Urinary bladder (tissue), 3 donors: Measurements from ENCODE around the genes CFAP276 and EPS8L3.

- PRO-cap: no peak
- RAMPAGE, long total RNA: no peak
These were observed 1.9 kb downstream of the GPSM2 start for GRCh38 chr1:108878673-108879033.

DNA sequence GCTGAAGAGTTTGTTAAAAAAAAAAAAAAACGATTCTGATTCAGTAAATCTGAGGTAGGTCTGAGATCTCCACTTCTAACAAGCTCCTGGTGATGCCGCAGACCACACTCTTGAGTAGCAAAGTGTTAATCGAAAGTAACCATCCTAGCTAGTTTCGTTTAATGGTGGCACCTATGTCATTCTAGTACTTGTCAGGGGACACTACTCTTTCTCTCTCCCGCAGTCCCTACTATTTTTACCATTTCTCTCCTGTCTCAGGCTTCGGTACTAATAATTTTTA lies 2.1 kb downstream of the CLCC1 start:
- PRO-cap: no peak
- RAMPAGE, long total RNA: no peak

DNA sequence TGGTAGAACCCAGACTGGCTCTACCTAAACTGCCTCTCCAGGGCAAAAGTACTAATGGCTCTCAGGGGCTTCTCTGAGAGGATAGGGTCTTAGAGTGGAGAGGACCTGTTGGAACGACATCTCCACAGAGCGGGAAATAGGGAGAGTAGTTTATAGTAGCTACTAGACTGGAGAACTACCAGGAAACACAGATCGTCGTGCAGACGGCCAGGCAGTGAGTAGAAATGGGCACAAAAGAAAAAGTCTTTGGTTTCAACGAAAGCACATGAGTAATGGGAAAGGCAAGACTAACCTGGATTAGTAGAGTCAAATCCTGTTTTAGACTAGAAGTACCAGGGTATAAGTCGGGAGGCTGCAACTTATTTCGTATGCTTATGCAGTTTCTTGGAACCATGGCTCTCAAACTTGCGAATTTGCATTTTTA lies 1.3 kb downstream of the CLCC1 start:
- PRO-cap: no peak
- RAMPAGE, long total RNA: no peak

- PRO-cap: no peak
- RAMPAGE, long total RNA: no peak
These were observed at the start of gene CFAP276 for GRCh38 chr1:109112490-109113099. TSS of gene CFAP276 (minus strand) at chr1:109112747.

DNA sequence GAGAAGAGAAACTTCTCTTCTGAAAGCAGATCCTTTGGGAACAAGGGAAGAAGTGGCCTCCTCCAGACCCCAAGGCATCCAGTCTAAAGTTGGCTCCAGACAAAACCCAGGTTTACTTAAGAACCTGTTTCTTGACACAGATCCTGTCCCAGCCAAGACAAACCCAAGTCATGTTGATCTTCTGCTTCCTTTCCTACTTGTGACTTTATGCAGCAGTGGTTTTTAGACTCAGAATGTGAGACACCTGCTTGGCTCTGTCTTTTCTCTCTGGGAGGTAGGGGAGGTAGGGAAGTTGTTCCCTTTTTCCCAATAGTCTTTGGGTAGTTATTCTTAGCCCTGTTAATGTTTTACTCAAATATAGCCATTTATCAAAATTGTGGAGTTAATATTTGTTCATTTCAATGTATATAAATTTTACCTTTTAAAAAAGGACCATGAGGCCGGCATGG lies 38.3 kb downstream of the ELAPOR1 start:
- PRO-cap: no peak
- RAMPAGE, long total RNA: no peak

- PRO-cap: no peak
- RAMPAGE, long total RNA: no peak
These were observed 32.5 kb upstream of the SARS1 start for GRCh38 chr1:109180875-109181938.

DNA sequence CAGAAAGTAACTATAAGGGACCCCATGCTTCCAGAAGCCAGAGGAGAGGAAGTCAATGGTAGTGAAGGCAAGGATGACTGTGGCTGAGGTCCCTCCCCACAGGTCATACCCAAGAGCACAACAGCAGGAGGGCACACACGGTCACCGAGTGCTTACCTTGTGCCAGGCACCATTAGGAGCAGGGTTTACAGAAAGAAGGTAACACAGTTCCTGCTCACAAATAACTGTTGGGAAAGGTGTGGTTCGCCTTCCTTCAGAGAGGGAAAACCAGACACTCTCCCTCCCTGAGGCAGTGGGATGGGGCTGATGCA lies 9.5 kb upstream of the CELSR2 start:
- PRO-cap: no peak
- RAMPAGE, long total RNA: no peak

DNA sequence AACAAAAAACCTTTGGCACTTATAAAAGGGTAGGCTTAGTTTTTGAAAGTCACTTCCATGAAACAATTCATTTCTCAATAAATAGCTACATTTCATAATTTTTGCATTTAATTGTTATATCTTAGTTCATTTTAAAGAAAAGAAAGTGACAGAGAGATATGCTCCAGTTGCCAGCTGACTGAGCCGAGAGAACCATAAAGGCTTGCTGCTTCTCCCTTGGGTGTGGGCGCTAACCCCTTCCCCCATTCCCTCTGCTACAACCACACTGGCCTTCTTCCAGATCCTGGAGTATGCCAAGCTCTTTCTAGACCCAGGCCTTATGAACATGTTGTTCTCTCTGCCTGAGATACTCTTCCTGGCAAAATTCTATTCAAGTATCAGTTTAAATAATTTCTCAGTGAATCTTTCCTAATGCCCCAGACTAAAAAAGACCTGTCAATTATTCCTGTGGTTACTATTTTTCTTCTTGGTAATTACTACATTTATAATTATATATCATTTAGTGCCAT lies 12.3 kb downstream of the SORT1 start:
- PRO-cap: no peak
- RAMPAGE, long total RNA: no peak

DNA sequence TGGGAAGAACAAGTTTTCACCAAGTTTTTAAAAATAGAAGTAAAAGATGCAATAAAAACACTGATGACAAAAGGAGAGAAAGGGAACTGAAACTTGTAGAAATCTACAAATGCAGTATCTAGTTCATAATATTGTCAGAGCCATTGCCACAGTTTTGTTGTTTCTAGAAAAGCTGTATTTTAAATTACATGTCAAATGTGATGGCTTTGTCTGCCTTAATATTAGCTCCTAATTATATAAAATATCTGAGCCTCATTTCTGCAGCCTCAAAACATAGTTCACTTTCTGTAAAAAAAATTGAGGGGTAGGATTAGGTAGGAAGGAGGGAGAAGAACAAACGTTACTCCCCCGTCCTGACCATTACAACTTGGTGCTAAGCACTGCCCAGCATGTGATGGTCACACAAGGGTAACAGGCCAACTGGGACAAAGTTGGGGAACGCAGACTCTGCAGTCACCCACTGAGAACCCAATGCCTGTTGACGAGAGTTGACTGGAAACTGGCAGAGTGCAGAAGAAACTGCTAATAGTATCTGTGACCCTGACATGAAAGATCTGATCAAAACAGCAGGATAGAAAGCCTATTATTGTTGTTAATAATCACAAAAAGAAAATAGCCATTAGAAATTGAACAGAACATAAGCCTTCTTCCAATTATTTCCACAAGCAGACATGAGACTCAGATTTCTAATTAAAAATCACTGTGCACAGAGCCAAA lies 5.7 kb downstream of the SORT1 start:
- PRO-cap: bidirectional peak, plus-strand start at position 491 of the sequence, minus-strand start at position 364 of the sequence
- RAMPAGE, long total RNA: no peak

DNA sequence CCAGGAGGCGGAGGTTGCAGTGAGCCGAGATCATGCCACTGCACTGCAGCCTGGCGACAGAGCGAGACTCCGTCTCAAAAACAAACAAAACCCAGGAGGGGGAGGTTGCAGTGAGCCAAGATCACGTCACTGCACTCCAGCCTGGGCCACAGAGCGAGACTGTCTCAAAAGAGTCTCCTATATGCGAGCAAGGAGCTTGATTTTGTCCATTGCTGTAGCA lies 1.4 kb downstream of the PSMA5 start:
- PRO-cap: no peak
- RAMPAGE, long total RNA: no peak

GRCh38 chr1:109482927-109483564 lies 659 bp upstream of the ATXN7L2 start:
- PRO-cap: no peak
- RAMPAGE, long total RNA: no peak

DNA sequence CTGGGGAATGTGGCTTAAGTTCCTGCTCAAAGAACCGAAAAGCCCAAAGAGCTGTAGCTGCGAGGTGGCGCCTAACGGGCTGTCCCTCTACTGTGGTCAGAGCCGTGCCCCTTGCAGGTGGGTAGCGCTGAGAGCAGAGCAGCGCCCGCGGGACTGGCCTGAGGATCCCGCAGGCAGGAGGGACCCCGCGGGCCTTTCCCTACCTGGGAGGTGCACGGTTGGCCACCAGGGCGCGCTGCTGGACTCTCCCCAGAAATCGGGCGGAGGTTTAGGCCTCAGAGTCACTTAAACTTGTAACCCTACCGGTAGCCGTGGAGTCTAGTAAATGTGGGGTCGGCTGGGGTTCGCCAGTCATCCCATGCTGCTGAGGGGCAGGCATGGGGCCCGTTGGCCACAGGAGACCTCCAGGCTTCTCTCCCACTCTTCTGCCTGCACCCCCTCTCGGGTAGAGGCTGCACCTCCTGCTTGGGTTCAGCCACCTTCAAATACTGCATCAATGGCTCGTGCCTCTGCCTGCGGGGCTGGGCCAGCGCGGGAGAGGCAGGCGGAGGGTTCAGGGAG lies 12.5 kb upstream of the GSTM4 start:
- PRO-cap: no peak
- RAMPAGE, long total RNA: no peak

GRCh38 chr1:109716549-109717188 lies 4.6 kb downstream of the GSTM5 start:
- PRO-cap: no peak
- RAMPAGE, long total RNA: no peak

GRCh38 chr1:109763763-109764173 lies at the start of gene EPS8L3:
TSS of gene EPS8L3 (minus strand) at chr1:109763923.
- PRO-cap: no peak
- RAMPAGE, long total RNA: no peak

GRCh38 chr1:109764812-109765317 lies 1.1 kb upstream of the EPS8L3 start:
- PRO-cap: no peak
- RAMPAGE, long total RNA: no peak

DNA sequence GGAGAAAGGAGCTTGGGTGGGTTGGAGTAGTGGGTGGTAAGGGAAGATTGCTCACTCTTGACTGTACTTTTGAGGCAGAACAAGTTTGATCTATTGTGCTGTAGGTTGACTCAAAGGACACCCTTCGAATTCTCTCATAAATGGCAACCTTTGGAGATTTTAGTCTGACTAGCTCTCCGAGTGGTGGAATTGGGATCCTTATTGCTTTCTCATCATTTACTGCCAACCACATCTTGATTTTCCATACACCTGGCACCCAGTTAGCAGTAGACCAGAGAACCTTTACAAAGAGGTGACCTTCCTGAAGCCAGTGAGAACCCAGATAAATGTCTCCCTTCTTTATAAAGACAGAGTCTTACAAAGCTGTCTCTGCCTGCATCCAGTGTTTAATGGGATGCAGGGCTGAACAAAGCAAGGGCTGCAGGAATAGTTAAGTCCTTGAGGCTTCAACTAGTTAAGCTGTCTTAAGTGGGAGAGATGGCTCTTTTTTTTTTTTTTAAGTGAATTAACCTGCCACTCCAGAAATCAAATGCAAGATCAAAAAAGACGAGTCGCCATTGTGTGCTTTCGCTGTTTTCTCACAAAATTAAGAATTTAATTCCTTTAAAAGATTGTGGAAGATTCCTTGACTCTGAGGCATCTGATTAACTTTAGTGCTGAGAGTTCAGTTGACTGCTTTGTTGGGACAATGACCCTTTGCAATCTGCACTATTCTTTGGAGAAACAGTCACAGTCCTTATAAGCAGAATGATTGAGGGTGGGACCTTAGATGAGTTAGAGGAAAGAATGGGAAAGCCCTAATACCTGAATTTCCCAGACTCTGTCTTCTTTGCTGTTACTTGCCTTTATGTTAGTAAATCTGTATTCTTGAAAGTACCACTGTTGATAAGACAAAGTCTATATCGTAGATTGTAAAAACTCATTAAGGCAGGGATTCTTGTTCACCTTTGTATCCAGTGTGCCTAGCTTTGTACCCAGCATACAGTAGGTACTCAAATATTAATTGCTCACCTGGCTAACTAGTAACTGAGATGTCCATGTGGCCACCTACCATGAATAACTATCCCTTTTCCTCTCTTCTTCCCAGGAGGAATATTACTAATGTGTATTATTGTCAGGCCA lies 1.6 kb downstream of the AHCYL1 start:
- PRO-cap: no peak
- RAMPAGE, long total RNA: no peak

GRCh38 chr1:110003694-110004952 lies 19.6 kb downstream of the AHCYL1 start:
- PRO-cap: unidirectional peak, plus-strand start at chr1:110003948; bidirectional peak, plus-strand start at chr1:110004304, minus-strand start at chr1:110004266
- RAMPAGE, long total RNA: no peak

- PRO-cap: no peak
- RAMPAGE, long total RNA: no peak
These were observed 16.2 kb downstream of the STRIP1 start for GRCh38 chr1:110050607-110051005.

DNA sequence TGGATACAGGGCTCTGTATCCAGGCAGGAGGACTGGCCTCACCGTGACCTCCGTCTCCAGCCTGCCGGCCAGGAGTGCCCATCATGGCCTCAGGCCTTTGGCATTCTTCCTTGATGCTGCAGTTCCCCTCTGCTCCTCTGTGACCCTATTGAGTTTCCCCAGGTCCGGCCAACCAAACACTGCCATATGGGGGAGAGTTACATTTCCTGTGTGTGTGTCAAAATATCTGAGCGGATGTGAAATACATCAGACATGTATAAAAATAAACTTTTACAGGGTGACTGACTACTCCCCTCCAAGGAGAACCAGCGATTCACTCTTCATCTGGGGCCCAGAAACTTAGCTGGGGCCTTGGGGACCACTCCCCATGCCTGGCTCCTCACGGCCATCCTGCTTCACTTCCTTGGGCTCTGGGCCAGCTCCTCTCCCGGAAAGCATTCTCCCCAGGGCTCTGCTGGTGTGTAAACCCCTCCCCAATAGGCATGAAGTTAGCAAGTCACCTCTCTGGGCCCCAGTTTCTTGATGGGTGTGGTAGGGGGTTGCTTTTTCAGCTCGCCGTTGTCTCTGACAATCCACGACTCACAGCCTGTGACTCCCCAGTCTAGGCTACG lies 10.0 kb upstream of the UBL4B start:
- PRO-cap: no peak
- RAMPAGE, long total RNA: no peak

GRCh38 chr1:110339596-110340743 lies 793 bp downstream of the RBM15 start:
- PRO-cap: no peak
- RAMPAGE, long total RNA: no peak